CD14-positive monocyte (primary cell): Measurements from ENCODE around the gene PEX7.

GRCh38 chr6:134902255-134902982 lies 47.5 kb downstream of the ALDH8A1 start:
- CAGE, long polyA plus RNA: no peak

GRCh38 chr6:135044649-135045205 lies 9.9 kb downstream of the HBS1L start:
- CAGE, long polyA plus RNA: no peak

GRCh38 chr6:135055120-135055767 lies 622 bp upstream of the HBS1L start:
- CAGE, long polyA plus RNA: no peak

DNA sequence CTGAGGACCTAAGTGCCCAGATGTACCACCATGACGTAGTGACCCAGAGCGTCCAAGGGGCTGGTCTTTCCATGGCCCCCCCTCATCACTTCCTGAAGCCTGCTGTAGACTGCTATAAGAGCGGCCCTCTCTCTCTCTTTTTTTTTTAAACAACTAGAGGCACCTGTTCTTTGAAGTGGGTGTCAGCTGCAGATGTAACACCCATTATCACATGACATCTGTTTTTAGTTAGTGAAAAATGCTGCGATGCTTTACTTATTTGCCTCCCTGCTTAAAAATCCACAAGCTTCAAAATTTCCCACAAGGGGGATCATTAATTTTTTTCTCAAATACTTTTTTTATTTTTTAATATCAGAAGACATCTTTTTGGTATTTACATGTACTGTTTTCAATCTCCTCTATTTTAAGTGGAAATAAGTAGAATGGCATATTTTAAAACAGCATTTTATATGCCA lies 48.3 kb upstream of the HBS1L start:
- CAGE, long polyA plus RNA: no peak

GRCh38 chr6:135192908-135193422 lies 11.9 kb downstream of the MYB start:
- CAGE, long polyA plus RNA: no peak

GRCh38 chr6:135215814-135216550 lies 34.9 kb downstream of the MYB start:
- CAGE, long polyA plus RNA: no peak

DNA sequence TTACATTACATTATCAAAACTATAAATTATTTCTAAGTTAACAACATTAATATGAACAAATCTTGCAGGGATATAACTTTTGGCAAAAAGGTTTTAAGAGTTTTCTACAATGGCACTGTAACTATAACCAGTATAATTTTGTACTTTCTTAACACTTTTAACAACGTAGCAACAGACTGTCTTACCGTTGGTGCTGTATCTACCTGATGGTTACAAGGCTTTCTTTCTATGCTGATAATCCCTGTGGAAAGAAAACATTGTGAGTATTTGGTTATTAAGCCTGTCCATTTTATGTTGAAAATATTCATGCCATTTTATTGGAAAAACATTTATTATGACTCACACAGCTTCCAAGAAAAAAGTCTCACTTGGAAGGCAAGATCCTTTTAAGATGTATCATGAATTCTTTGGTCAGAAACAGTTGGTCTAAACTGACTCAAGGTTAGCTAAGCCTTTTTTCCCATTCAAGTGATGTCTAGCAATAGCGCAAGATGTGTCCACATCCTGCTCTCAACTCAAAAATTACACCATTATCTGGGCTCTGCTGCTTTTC lies 139.5 kb downstream of the AHI1 start:
- CAGE, long polyA plus RNA: no peak

- CAGE, long polyA plus RNA: no peak
Observed at GRCh38 chr6:135901776-135902606, 50.5 kb downstream of the PDE7B start.

- CAGE, long polyA plus RNA: no peak
Observed at GRCh38 chr6:136067589-136068015, 182.5 kb downstream of the MTFR2 start.

DNA sequence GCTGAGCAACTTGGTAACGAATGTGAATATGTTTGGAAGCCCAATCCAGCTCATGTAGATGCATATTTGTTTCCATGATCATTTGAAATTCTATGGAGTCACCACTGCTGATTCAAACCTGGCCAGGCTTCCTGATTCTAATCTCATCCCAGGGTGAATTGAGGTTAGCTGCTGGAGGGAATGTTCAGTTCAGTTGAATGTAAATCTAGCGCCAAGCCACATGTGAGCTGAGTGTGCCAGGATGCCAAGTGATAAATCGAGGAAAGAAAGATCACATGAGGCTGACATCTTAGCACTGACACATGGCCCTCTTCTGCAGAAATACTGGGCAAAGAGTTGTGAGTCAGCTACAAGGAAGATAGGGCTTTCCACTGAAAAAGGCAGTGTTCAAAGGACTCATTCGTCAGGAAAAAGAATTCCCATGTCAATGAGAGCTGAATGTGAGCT lies 172.3 kb downstream of the MTFR2 start:
- CAGE, long polyA plus RNA: no peak

DNA sequence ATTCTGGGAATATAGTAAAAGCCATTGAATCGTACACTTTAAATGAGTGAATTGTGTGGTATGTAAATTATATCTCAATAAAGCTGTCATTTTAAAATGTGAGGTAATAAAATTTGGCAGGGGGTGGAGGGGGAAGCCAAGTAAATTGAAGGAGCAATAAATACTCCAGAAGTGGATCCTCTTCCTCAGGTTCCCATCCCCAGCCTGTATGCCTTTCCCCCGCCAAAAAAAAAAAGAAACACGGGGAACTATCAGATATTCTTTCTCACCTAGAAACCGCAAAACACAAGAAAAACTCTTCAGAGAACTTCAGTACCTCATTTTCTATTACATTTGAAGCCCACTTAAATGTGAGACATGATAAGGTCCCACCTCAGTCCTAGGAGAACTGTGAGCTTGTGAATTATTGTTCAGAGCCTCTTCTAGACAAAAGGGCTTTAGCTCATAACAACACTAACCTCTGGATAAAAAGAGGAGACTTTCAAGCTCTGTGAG lies 161.3 kb downstream of the MTFR2 start:
- CAGE, long polyA plus RNA: no peak

GRCh38 chr6:136225541-136225812 lies 24.6 kb downstream of the MTFR2 start:
- CAGE, long polyA plus RNA: no peak

GRCh38 chr6:136253096-136254492 lies 3.5 kb upstream of the MTFR2 start:
- CAGE, long polyA plus RNA: no peak

DNA sequence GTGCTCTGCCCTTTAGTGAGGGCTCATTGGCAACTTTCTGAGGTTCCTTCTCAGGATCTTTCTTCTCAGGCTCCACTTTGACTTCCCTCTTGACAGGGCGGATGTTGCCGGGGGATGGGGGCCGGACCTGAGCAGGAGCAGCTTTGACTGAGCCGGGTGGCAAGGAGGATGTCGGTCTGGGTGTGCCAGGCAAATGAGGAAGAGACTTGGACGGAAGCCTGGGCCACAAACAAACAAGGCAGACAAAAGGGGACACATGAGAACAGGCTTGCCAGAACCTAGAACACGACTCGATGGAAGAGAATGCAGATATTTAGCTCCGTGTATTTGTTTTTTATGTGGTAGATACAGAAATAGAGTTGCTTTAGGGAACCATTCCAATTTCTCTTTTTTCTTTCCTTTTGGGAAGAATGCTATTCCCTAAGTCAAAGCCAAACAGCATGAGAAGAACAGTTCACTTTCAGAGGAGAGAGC lies 76.2 kb upstream of the BCLAF1 start:
- CAGE, long polyA plus RNA: no peak

DNA sequence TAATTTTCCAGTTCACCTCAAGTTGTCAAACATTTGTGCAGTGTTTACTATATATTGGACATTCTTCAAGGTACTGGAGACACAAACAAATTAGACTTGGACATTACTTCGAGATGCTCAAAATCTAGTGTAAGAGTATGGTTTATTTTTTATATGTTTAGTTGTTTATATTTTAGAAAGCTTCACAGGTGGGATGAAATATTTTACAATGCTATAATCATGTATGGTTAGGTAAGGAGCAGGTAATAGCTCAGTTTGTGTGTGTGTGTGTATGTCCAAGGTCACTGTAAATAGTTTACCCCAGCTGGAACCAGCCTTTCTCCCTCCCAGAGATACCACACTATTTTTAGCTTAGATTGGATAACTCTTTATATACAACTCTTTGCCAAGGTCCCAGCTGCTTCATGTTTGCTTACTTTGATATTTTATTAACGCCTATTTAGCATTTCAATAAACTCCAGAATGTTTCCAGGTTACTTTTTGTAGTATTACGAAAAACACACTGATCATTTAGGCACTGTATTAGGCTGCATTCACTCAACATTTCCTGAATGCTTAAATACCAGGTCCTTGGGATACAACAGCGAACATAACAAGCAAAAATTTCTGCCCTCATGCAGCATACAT lies 1.9 kb upstream of the PEX7 start:
- CAGE, long polyA plus RNA: no peak

DNA sequence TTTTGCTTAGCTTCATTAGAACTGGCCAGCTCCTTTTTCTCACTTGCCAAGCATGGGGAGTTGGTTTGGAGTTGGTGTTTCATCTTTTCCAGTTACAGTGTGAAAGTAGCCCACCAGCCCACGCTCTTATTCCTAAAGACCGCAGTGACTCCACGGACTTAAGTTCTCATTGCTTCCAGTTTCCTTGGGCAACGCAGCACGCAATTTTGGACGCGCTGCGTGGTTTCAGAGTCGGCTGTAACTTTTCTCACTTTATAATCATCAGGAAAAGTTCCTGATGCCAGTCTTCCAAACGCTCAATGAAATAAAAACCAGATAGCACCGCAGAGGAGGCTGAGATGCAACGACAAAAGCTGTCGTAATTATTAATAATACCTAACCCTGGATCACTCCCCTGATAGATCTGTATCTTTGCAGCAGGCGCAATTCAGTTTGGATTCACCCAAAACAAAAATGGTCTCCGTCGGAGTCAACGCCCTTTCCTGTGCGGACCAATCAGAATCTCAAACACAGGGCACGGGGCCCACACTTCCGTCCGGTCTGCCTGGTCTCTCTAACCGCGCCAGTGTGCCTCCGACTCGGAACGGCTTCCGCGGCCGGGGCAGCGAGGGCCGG lies at the start of gene PEX7:
Gene PEX7, plus strand, starts transcription at position 556 of the 615 bp plus-strand sequence.
- CAGE, long polyA plus RNA: no peak

GRCh38 chr6:136982910-136983496 lies 60.9 kb downstream of the SLC35D3 start:
- CAGE, long polyA plus RNA: no peak

- CAGE, long polyA plus RNA: no peak
Observed at GRCh38 chr6:137001300-137002414, 43.1 kb downstream of the IL20RA start.

- CAGE, long polyA plus RNA: no peak
Observed at GRCh38 chr6:137216086-137216398, 3.1 kb downstream of the IFNGR1 start.

DNA sequence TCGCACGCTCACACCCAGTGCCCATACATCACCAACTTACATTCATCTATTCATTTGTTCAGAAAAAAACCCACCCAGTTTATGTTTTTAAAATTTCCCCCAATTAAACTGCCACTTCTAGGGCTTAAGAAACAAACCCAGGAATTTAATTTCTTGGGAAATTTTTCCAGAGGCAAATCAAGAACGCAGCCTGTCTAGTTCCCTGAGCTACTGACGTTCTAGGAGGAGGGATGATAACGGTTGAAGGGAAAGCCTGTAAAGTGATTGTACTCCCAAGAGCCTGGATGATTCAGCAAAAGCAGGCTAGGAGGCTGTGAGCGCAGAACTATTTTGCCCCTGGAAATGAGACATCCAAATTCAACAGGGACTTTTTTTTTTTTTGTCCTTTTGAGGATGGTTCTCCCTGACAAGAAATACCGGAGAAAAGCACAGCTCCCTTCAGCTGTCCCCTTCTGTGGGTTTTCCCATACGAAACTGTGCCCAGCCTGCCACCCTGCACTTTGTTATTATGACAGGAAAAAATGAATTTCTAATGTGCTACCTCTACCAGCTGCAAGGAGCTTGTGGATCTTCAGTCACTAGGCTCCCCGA lies 77.4 kb downstream of the OLIG3 start:
- CAGE, long polyA plus RNA: no peak